Mesenchymal stem cell of adipose (primary cell): ENCODE measurements around the genes ADD1 and DOK7.

- CAGE, long polyA plus RNA, result no peak
Measured at GRCh38 chr4:2699759-2700593, 56.2 kb downstream of the TNIP2 start.

DNA sequence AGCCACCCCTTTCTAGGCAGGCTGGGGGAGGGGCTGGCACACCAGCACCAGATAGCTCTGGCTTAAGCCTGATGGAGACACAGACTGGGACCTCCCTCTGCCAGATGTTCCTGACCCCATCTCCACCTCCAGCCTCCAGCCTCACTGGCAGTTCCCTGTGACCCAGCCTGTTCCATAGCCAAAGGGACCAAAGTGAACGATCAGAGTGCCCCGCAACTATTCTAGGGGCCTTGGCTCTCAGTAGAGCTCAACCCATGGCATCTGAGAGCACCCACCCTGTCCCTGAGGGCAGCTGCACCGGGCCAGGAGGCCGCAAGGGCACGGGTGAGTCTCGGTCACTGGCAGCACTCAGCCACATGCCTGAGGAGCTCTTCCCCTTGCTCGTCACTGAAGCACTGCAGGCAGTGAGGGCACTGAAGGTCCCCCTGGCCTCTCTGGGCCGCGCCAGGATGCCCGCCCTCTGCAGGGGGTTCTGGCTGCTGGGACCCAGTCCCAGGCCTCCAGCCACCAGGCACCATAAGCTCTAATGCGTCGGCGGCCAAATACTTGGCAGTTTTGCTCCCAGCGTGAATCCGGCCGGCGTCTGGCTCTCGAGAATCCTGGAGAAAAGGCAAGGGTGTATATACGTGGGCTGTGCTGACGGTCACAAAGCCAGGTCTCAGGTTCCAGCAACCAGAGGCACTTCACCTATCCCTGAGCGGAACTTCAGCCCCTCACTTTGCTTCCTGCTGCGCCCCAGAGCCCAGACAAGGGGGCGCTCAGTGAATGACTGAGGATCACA, 14.0 kb downstream of the TNIP2 start:
- CAGE, long polyA plus RNA, result no peak

- CAGE, long polyA plus RNA, result no peak
Measured at GRCh38 chr4:2762411-2763475, 6.6 kb upstream of the TNIP2 start.

GRCh38 chr4:2813496-2813873, 20.6 kb downstream of the SH3BP2 start:
- CAGE, long polyA plus RNA, result no peak

DNA sequence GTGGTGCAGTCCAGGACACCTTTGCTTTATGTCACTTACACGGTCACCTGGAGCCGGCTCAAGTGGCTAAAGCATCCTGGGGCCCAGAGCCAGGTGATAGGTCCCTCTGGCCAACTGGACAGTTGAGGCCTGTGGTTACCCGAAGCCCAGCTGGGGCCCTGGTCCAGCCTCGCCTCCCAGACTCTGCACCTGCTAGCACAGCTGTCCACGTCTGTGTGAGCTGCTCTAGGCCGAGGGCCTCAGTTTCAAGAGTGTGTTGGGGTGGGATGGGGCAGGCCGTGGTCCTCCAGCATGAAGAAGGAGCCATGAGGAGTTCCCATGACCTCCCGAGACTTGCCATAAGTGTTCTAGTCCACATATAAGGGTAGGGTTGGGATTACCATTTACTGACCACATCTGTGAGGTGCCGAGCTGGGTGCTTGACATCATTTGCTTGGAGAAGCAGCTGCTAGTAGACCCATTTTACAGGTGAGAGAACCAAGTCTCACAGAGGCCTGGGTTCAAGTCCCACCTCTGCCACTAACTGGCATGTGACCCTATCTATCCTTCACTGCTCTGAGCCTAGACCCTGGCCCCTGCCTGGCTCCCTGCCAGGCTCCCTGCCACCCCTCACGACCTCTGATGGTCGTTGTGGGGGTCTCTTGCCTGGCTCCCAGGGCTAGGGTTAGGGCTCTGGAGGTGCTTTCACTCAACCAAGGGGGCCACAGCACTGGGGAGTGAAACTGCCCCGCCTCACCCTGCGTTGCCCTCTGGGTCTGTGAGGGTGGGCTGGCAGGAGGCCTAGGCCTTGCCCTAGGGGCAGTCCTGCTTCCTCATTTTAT, 7.4 kb upstream of the ADD1 start:
- CAGE, long polyA plus RNA, result no peak

- CAGE, long polyA plus RNA, result no peak
Measured at GRCh38 chr4:2843544-2844130, at the start of gene ADD1. Gene ADD1, plus strand, starts transcription at chr4:2843844.

- CAGE, long polyA plus RNA, result no peak
Measured at GRCh38 chr4:2935079-2935731, 580 bp upstream of the MFSD10 start.

- CAGE, long polyA plus RNA, result no peak
Measured at GRCh38 chr4:2935732-2936756, 1.4 kb upstream of the MFSD10 start.

- CAGE, long polyA plus RNA, result no peak
Measured at GRCh38 chr4:2964278-2964949, 1.0 kb downstream of the GRK4 start.

DNA sequence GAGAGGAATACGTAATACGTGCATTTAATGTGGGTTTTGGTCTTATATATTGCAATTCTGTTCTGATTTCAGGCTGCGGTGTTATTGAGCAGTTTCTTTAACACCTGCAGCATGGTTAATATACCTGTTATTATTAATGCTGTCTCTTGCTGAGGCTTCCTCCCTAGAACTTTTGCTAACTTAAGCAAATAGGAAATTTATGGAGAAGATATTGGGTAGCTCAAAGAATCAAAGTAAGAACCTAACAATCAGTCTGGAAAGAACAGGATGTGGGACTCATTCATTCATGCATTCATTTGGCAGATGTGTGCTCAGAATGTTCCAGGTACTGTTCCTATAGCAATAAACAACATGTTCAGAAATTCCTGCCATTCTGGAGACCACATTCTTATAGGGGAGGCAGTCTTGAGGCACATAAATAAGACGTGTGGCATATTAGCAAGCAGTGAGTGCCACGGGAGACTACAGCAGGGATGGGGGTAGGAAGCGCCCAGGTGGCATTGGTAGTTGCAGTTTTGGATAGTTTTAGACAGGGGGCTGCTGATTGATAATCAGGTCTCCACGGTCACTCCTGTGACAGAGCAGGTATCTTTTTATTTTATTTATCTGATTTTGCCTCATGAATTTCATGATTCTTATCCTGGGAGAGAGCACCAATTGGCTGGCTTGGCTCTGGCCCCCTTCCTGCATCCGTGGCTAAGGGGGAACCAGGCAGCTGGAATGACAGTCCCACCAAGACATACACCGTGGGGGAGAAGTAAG, 5.1 kb downstream of the GRK4 start:
- CAGE, long polyA plus RNA, result no peak

DNA sequence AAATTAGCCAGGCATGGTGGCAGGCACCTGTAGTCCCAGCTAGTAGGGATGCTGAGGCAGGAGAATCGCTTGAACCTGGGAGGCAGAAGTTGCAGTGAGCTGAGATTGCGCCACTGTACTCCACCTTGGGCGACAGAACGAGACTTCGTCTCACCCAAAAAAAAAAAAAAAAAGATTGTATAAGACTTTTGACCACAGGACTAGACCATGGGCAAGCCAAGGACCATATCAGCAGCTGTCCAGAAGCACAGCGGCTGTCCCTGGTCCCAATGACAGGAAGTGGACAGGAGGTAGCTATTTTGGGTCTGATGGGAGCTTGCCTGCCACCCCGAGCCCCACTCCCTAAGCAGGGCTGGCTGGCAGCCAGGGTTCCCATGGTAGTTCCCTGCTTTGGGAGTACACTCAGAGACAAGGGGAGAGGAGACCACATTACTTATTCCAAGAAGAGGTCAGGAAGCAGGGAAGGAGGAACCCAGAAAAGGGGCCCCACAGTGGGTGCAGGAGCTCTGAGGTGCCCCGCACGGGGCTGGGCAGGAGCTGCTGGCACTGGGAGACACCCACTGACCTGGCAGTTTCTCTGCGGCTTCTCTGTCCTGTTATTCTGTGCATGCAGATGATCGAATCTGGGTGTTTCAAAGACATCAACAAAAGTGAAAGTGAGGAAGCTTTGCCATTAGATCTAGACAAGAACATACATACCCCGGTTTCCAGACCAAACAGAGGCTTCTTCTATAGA, 36.5 kb upstream of the HTT start:
- CAGE, long polyA plus RNA, result no peak

GRCh38 chr4:3099186-3099649, 24.7 kb downstream of the HTT start:
- CAGE, long polyA plus RNA, result no peak

- CAGE, long polyA plus RNA, result no peak
Measured at GRCh38 chr4:3212418-3212997, 36.5 kb upstream of the MSANTD1 start.

DNA sequence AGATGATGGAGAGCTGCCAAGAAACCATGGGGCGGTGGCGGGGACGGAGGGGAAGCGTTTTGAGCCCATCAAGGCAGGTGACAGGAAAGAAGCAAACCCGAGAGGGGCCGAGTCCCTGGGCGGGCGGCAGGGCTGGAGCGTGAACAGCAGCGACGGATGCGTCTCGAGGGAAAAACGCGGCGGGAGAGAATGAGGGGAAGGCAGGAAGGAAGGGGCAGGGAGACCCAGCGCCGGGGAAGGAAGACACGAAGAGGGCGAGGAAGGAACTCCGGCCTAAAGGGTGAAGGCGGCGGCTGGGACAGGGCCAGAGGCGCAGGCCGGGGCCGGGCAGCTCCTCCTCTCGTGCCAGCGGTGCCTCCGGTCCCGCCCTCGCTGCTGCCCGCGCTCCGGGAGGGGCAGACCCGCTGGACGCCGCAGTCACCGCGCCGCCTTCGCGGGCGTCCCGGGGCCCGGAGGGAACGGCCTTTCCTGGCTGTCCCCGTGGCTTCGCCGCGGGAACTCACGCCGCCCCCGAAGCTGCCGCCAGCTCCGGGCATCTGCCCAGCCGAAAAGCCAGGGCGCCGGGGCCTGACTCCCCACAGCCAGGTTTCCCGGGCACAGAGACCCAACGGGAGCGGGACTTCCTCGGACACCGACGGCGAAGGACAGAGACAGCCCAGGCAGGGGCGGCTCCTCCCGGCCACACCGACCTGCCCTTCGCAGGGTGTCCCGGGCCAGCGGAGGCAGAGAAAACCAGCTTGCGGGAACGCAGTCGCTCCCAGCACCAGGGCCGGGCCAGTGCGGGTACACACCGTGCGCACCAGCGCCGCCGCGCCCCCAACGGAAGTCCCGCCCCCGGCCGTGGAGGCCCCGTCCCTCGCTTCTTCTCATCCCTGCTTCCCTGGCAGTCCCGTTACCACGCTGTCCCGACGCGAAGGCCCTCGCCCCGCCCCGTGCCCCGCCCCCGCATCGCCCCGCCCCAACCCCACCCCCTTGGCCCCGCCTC, 573 bp upstream of the RGS12 start:
- CAGE, long polyA plus RNA, result no peak

- CAGE, long polyA plus RNA, result no peak
Measured at GRCh38 chr4:3342160-3342942, 49.5 kb downstream of the RGS12 start.

DNA sequence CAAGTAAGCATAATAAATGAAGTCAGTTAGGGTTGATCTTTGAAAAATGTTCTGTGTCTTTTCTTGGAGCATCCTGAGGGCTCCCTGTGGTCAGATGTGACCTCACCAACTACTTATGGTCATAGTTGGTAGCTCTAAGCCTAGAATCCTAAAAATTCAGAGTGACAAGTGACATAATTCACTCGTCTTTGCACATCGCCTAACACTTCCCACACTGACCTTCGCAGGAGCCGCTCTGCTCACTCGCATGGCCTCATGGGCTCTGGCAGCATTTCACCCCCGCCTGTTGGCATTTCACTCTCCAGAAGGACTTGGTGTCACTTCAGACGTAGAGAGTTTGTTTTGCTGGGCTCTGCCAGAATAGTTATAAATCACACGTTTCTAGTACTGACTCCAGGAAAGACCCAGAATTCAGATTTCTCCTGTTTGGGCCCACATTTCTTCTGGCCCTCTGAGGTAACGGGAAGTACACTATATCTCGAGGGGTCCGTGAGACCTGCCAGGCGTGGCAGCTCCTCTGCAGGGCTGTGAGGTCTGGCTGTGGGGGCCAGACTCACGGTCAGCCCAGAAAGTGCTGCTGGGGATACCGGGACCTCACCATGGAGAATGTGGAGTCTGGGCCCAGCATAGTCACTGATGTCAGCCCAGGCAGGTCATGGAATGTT, 38.8 kb upstream of the HGFAC start:
- CAGE, long polyA plus RNA, result no peak

DNA sequence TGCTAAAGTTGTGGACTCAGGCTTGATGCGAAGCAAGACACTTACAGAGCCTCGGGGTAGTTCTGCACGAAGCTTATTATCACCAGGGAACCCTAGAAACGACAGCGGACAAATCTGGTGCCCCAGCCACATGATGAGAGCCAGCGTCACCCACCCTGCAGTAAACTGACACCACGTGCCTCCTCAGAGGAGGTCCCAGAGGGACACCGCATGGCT, 36.7 kb upstream of the HGFAC start:
- CAGE, long polyA plus RNA, result no peak

GRCh38 chr4:3462788-3463616, at the start of gene DOK7:
Gene DOK7, plus strand, starts transcription at chr4:3463306.
- CAGE, long polyA plus RNA, result no peak

GRCh38 chr4:3520095-3520979, 11.9 kb downstream of the LRPAP1 start:
- CAGE, long polyA plus RNA, result no peak

DNA sequence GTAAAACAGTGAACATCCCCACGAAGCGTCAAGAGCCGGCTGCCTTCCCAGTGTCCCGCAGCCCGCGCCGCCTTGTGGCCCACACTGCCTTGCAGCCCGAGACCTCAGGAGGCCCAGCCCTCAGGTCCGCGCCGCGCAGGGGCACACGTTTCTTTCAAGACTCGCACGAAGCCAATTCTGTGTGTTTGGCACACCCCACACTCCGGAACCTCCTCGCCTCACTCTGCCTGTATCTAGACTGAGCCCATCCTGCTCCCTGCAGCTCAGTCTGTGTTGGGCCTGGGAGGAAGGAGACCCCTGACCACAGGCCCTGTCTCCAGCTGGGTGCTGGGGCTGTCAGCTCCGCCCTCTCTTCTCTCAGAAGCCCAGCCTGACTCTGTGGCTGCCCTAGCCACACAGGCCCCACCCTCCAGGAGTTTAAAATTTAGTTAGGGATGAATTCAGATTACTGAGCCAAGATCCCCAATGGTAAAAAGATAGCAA, 5.7 kb downstream of the LRPAP1 start:
- CAGE, long polyA plus RNA, result no peak